ENCODE data around the genes NR2C1 and VEZT.

- PRO-cap, 2 experiments: no peak in any of the 2 experiments
Observed at GRCh38 chr12:92832284-92833075, 96.6 kb downstream of the EEA1 start.

DNA sequence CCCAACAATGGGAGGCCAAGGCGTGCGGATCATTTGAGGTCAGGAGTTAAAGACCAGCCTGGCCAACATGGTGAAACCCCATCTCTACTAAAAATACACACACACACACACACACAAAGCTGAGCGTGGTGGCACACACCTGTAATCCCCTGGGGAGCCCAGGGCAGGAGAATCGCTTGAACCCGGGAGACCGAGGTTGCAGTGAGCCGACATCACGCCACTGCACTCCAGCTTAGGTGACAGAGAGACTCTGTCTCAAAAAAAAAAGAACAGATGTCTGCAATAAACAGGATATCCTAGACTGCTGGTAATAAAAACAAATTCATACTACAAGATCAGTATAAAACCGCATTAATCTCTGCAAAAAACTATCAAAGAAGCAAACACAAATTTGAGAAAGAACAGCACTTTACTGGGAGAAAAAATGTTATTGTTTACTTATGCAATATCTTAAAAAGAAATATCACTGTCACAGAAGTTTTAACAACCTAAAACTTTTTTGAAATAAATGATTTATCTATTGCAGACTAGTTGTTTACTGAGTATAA, 23.7 kb downstream of the EEA1 start:
- PRO-cap, 2 experiments: peak in 2 of 2 experiments; most common minus-strand start position 257 of the sequence (in 2)

DNA sequence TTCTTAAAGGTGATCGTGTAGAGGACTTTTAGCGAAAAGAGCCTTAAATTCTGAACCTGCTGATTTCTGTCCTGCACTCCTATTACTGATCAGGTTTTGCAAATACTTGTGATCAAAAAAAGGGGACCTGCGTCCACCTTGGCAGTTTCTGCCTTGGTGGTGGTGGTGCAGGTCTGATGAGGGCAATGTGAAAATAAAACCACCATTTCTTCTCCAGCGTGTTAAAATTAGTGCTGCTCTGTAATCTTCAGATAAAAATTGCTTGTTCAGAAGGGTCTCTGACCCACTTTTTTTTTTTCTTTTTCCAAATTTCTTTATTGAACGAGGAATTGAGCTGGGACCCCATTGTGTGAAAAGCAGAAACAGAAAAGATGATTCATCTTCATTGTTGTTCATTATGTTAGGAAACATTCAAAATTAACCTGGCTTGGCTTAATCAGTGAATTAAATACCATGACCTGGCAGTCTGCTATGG, 1.1 kb downstream of the CRADD start:
- PRO-cap, 2 experiments: no peak in any of the 2 experiments

DNA sequence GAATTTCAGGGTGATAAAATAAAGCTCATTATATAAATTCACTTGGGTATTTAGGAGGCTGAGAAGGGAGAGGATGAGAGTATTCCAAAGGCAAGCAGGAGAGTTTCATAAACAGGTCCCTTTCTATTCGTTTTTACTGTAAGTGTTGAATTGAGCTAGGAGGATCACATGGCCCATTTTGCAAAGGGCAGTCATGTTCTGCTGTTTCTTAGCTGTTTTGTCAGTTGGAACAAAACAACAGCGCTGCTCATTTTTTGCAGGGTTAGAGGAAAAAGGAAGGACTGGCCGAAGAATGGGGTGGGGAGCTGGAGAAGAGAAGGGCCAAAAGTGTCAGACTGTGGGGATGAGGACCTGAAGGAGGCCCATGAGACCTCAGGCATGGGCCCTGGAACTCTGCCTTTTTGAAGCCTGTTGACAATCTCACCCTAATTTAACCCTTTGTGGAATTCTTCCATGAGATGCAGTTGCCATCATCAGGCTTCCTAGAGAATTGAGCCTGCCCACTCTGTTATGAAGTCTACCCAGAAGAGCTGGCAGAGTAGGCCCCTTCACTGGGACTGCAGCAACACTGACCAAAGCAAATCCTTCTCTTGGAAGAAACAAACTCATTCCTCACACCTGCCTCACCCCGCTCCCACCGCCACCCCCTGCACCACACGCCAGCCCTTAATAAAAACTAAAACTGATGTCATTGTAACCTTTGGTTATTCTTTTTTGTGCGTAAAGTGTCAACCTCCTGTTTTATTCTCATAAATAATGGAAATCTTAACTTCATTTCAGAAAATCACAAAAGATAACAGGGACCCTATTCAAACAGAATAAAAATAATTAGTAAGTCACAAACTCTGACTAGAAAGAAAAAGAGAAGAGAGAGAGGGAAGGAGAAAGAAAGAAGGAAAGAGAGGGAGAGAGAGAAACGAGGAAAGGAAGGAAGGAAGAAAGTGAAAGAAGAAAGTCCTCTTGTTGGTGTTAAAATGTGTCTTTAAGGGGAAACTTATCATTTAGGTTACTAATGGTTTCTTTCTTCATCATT, 61.1 kb downstream of the CRADD start:
- PRO-cap, 2 experiments: no peak in any of the 2 experiments

GRCh38 chr12:93775114-93775606, 98.0 kb downstream of the CRADD start:
- PRO-cap, 2 experiments: no peak in any of the 2 experiments

DNA sequence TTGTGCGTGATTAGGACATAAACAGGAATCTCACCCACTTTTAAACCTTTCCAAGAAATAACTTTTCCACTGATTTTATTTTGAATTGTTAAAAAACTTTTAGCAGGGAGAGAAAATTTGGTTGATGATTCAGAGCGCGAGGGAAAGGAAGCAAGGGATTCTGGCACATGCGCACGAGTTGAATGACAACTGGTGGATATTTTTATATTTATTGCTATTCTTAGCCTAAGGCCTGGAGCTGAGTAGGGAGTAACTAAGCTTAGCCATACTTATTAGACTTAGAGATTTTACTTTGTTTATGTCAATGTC, 101.0 kb downstream of the CRADD start:
- PRO-cap, 2 experiments: no peak in any of the 2 experiments

DNA sequence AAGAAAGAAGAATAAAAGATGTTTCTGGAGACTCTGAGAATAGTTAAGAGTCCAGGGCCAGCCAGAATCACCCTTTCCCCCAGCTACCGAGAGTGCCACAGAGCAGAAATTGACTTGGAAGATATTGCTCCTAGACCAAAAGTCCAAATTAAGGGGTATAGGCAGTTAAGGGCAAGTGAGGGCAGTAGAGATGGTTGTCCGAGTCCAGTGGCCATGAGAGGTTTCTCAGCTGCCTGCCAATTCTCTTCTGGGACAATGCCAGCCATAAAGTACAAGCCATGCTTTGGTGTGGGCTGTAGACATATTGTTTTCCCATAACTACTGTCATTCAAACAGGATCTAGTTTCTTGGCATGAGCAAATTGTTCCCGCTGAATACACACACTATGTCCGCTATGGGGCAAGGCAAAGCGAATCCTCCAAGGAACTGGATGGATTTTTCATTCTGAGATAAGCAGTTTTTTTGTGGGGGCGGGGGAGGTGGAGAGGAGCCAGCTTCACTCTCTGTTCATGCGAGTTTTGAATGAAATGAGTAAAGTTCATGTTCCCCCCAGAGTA, 136.8 kb downstream of the CRADD start:
- PRO-cap, 2 experiments: no peak in any of the 2 experiments

- PRO-cap, 2 experiments: peak in 2 of 2 experiments; most common plus-strand start chr12:94148247 (in 1); most common minus-strand start chr12:94148154 (in 1)
Observed at GRCh38 chr12:94147696-94148288, 585 bp upstream of the PLXNC1 start.

DNA sequence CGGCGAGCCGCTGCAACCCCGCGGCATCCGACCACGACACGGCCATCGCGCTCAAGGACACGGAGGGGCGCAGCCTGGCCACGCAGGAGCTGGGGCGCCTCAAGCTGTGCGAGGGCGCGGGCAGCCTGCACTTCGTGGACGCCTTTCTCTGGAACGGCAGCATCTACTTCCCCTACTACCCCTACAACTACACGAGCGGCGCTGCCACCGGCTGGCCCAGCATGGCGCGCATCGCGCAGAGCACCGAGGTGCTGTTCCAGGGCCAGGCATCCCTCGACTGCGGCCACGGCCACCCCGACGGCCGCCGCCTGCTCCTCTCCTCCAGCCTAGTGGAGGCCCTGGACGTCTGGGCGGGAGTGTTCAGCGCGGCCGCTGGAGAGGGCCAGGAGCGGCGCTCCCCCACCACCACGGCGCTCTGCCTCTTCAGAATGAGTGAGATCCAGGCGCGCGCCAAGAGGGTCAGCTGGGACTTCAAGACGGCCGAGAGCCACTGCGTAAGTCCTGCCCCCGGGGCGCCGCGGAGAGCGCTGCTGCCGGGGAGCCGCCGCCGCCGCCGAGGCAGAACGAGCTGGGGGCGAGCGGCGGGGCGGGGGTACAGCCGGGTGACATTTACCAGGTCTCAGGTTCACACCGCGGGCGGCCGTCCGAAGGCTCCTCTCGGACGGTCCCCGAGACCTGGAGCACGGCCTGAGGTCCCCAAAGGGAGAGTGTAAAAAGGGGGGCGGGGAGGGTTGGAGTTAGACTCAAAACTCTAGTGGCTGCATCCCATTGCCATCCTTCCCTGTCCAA, 1.4 kb downstream of the PLXNC1 start:
- PRO-cap, 2 experiments: peak in 1 of 2 experiments; most common minus-strand start position 430 of the sequence (in 1)

- PRO-cap, 2 experiments: no peak in any of the 2 experiments
Observed at GRCh38 chr12:94167928-94168484, 19.6 kb downstream of the PLXNC1 start.

DNA sequence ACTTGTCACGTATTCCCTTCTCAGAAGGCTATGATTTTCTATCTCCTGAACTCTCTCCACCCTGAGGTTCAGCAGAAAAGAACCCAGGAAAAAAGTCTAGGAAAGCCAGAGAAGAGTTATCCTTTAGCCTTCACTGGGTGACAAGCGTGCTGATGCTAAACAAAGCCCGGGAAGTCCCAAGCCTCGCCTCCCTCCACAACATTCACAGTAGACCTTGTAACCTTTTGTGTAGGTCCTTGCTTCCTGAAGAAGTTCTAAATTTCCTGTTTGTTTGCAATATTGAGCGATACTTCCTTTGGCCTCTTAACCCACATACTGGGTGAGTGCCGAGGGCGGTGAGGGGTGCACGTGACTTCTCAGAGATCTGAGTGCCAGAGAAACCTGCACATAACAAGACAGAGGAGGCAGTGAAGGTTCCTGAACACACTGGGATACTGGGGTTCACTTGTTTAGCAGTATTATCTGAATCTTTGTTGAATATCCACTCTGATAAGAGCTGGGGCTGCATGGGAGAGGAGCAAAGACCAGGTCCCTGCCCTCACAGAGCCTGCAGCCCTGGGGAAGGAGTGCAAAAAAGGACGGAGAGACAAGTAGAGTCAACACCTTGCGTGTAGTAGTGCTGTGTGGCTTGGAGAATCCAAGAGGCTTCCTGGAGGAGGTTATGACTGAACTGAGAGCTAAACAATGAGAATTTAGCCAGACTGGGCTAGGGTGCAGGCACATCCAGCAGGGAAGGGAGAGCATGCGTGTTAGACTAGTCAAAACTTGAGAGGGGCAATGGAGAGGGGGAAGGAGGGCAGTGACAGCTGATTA, 134.4 kb downstream of the PLXNC1 start:
- PRO-cap, 2 experiments: no peak in any of the 2 experiments

- PRO-cap, 2 experiments: no peak in any of the 2 experiments
Observed at GRCh38 chr12:94618904-94619353, 31.4 kb downstream of the TMCC3 start.

DNA sequence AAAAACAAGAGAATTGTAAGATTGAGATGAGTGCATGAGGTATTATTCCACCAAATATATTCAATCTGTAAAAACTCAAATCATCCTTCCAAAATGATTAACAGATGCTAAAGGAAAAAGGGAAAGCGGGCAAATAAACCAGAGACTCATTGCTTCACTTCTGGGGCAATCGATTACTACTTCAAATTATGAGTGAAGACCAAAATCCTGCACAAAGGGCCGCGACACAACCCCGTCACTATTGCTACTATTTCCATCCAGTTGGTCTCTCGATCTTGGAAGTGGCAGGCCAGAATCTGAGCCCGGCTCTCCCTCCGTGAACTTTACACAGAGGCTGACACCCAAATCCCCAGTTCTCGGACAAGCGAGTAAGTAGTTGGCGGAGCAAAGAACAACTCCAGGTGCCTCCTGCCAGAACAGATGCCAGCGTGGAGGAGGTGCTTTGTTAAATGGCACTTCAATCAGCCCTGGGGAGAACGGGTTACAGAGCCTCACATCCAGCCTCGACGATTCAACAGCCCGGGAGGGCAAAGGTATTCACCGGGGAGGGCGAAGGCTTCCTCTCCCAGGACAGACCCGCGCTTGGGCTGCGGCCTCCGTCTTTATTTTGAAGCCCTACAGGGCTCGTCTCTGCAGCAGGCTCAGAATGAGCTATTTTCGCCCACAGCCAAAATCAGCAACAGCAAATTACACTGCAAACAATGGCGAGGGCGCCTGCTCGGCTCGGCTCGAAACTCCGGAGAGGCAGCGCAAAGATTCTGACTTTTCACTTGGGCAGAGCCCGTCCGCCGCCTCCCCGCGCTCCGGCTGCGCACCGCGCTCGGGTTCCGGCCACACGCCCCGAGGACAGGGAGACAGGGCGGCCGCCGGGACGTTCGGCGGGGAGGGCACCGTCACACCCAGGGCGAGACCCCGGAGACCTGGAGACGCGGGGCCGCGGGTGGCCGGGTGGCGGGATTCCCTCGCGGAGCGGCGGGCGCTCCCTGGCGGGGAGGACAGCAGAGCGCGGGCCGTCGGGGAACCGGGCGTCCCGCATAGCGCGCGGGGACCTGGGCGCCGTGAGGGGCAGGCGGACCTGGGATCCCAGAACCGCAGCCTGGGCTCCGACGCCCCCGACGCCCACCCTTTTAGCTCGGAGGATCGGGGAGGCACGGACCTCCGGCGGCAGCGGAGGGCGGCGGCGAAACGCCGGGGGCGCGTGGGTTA, 883 bp downstream of the TMCC3 start:
- PRO-cap, 2 experiments: no peak in any of the 2 experiments

DNA sequence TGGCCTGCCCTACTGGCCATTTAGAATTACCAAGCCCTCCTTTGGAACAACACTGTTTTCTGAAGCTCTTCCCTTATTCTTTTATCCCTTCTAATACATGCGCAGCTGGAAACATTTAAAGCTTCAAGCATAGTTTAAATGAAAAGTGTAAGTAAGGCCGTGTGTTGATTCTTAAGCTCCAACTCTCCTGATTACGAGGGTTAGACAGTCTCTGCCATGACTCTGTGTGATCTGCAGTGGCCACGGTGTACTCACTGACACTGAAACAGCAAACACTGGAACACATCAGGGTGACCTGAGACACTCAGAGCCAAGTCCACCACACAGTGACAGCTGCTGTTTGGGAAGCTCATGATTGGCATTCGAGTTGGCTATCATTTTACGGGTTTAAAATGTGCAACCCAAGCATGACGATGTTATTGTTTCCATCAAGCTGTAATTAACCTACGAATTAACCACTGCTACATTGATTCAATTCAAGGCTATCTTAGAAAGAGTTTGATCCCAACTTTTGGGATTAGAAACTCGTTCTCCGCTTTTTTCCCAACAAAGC, 62.8 kb upstream of the TMCC3 start:
- PRO-cap, 2 experiments: no peak in any of the 2 experiments

- PRO-cap, 2 experiments: no peak in any of the 2 experiments
Observed at GRCh38 chr12:94769126-94769527, 118.8 kb upstream of the TMCC3 start.

- PRO-cap, 2 experiments: no peak in any of the 2 experiments
Observed at GRCh38 chr12:94873276-94873997, 130.1 kb downstream of the NDUFA12 start.

DNA sequence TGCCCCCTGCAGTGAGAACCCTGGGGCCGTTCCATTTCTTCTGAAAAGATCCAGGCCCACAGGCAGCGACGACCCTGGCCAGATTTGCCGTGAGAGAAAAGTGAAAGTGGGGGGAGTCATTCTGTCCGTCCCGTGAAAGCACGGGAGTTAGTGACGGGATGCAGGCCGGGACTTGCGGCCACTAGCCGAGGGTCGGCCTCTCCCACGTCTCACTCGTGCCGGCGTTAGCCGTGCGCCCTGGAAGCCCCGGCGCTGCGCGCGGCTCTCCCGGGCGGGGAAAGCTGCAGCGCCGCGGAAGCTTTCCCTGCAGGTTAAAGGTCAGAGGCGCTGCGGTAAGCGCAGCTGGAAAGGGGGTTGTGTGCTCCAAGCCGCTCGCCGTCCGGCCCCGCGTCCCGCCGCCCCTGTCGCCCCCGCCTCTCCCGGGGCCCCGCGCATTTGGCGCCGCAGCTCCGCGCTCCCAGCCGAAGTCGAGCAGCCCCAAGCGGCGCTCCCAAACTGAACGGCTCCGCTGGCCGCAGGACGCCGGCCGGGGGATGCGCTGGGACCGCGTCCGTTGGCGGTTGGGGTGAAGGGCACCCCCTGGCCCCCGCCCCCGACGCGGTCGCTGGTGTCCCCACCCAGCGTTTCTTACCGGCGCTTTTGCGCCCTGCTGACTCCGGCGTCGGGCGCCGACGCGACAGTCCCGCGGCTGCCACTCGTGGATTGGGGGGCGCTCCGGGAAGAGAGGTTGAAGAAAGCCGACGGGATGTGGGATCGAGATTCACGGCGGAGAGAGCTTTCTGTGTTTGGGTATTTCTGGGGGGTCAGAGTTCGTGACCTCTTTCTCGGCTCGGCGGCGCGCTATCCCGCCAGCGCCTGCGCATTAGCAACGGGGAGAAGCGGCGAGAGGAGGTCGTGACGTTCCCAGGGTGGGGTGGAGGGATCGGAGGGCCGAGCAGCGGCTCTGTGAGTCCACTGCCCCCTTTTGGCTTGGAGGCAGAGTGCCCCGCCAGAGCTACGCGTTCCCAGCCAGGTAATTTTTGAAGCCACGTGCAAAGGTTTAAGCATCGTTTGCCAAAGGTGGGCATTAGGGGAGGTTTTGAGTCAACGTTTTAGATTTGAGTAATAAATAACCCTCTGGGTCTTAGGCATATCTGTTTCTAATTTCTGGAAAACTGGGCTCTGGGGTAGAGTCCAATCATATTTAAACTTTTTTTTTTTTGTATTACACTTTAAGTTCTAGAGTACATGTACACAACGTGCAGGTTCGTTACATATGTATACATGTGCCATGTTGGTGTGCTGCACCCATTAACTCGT, at the start of gene NR2C1:
Gene NR2C1, minus strand, starts transcription at position 870 of the 1,299 bp plus-strand sequence.
- PRO-cap, 2 experiments: peak in 2 of 2 experiments; most common plus-strand start position 314 of the sequence (in 1); most common minus-strand start position 266 of the sequence (in 2)

DNA sequence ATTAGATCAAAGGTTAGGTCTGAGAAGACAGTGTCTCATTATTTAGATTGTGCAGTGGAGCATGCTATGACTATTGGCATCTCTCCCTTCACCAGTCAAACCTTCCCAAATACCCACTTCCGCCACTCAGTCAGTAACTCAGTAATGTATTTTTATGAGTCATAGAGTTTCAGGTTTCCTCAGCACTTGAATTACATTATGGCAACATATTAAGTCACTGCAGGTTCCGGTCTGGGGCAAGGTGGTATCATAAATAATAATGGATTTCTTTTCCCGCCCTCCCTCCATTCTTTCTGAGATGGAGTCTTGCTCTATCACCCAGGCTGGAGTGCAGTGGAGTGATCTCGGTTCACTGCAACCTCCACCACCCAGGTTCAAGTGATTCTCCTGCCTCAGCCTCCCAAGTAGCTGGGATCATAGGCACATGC, 29.9 kb upstream of the NR2C1 start:
- PRO-cap, 2 experiments: no peak in any of the 2 experiments

DNA sequence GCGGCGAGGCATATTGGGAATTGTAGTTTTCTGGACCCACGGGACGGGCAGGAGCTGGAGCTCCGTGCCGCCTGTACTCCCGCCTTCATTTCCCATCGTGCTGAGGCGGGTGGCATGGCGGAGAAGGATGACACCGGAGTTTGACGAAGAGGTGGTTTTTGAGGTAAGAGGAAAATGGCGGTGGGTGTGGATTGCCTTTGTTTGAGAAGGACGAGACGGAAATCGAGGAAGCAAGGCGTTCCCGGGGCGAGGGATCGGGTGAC, at the start of gene VEZT:
Gene VEZT, plus strand, starts transcription at position 84 of the 263 bp plus-strand sequence.
- PRO-cap, 2 experiments: peak in 2 of 2 experiments; most common plus-strand start position 89 of the sequence (in 2)

- PRO-cap, 2 experiments: no peak in any of the 2 experiments
Observed at GRCh38 chr12:95445954-95446292, 28.0 kb upstream of the METAP2 start.